Islet of Langerhans (tissue), 1 donor: ENCODE data around the genes ATF6, OLFML2B and DDR2.

DNA sequence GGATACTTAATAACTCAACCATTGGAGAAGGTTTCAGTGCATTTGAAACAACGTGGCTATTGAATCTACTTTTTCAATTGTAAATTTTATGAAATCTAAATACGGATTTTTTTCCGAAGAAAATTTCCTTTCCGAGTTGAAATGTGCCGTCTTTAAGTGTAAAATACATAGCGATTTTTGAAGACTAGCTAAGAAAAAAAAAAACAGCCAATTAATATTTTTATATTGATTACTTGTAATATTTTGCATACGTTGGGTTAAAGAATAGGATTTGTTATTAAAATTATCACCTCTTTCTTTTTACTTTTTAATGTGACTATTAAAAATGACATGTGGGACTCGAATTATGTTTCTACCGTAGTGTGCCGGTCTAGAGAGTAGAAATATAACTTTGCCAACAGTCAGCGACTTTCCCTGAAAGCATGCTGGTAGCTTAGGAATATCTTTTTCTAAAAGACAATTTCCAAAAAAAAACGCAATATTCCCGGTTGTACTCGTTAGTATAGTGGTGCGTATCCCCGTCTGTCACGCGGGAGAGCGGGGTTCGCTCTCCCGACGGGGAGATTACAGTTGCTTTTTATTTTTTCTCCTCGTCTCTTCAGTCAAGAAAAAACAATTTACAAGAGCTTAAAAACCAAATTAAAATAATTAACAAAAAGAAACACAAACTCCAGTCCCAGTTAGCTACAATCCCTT lies 7.4 kb downstream of the HSPA6 start:
- RRBS: no CpG with 5 or more reads among the region's 23 CpGs

- RRBS: no CpG with 5 or more reads among the region's 9 CpGs
Observed at GRCh38 chr1:161540616-161540982, 9.0 kb downstream of the FCGR3A start.

GRCh38 chr1:161765907-161767072 lies at the start of gene ATF6:
TSS of gene ATF6 (plus strand) at chr1:161766320.
- RRBS: no CpG with 5 or more reads among the region's 38 CpGs

DNA sequence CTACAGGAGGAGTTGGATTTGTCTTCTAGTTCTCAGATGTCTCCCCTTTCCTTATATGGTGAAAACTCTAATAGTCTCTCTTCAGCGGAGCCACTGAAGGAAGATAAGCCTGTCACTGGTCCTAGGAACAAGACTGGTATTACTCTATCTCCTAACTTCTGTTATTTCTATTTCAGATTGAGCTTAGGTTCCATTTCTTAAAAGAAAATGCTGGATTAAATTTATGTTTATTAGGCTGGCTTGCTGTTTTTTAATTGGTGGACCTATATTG lies 25.2 kb downstream of the ATF6 start:
- RRBS: no CpG with 5 or more reads among the region's 1 CpG

DNA sequence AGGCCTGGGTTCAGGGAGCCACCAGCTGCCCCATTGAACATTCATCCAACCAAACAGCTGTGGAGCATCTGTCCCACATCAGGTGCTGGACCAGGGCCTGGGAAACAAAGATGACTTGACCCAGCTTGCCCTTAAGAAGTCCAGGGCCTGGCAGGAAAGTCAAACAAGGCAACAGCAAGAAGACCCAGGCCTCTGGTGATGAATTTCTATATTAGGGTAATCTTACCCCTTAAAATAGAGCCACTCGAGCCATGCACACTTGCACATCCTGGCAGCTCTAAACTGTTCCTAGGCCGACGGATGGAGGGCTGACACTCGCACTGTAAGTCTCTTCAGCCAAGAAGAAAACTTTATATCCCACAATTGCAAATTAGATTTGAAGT lies 12.1 kb downstream of the OLFML2B start:
- RRBS: no CpG with 5 or more reads among the region's 4 CpGs

DNA sequence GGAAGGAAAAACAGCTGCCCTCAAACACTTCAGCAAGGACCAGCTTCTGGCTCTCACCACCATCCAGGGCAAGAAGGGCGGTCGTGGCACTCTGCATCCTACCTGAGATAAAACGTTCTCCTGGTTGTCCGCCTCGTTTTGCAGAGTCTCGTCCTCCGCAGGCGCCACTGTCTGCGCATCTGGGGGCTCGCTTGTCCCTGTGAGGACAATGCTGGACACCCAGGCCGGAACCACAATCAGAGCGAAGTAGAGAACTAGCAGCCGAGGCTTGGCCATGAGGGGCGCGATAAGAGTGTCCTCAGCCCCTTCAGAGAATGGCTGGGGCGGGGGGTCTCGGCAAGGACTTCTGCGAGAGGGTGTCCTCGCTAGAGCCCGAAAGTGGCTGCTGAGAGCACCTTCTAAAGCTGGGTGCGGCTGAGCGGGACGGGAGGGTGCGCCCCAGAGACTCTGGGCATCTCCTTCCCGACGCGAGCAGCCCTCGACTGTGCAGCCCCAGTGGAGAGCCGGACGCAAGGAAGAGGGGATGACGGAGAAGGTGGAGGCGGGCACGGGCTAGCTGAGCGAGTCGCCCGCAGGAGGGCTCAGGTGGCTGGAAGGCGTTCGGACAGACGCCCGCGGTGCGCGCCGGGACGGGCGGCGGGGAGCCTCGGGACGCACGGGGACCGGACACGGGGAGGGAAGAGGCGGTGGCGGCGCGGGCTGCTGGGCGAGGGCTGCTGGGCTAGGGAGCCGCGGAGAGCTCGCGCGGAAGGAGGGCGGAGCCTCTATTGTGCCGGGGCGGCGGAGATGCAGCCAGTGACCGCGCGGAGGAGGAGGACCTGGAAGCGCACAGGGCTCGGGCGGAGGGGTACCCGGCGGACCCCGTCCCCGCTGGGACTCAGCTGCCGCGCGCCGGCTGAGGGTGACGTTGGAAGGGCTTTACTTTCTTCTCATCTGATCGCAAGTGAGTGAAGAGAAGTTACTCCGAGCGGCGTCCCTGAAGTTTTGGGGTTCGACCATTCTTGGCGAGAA lies at the start of gene OLFML2B:
Gene OLFML2B (minus strand): TSS at position 715 of the 1,011 bp plus-strand sequence.
- RRBS: 4% methylated on average over 25 of the region's 87 CpGs

GRCh38 chr1:162235149-162235868 lies 141.3 kb downstream of the SPATA46 start:
- RRBS: no CpG with 5 or more reads among the region's 7 CpGs

- RRBS: no CpG with 5 or more reads among the region's 1 CpG
Observed at GRCh38 chr1:162306113-162306330, 70.6 kb downstream of the SPATA46 start.

DNA sequence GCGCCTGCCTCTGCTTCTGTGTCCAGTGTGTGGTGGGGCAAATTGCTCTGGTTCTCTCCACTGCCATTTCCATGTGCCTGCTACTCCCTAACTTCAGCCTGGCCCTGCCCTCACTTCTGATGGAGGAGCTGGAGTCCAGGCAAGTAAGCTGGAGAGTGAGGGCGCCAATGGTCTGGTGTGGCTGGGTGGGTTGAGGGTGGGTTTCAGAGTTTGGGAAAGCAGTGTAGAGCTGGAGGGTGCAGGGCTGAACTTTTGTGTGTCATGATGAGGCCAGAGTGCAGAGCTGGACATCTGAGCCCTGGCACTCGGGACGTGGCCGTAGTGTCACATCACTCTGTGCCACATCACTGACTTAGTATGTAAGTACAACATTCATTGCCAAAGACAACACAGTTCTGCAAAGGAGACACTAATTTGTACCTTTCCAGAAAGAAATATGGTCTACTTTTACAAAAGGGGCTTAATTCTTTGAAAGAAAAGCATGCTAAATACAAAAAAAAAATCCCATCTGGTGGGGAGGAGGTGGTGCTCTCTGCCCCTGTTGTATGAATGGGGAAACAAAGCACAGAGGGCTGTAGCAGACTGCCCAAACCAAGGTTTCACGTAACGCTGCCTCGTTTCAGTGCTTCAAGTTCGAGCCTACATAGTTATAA lies 15.7 kb downstream of the SPATA46 start:
- RRBS: no CpG with 5 or more reads among the region's 9 CpGs

DNA sequence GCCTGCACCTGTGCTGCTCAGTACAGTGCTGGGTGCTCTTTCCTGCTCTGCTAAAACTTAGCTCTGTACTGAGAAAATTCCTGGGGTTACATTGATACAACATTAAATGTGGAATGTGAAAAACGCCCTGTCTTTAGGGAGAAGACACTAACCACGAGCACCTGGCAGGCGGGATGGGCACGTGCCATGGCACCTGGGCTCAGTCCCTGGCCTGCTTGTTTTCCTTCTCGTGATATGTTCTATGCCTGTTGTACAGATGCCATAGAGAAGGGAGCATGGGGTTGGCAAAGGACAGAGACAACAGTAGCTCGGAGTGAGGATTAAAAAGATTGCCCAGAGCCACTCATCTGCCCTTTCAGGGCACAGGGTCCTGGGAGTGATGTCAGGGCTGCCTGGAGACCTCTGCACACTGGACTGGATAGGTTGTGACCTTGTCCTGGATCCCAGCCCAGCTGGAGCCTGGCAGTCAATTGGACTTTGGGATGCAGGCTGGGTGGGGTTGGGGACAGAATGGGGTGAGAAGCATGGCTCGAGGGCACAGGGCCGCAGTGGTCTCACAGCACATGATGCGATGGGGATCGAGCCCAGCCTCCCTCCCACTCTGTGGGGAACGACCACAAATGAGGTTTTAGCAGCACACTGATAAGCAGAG lies 4.2 kb downstream of the SPATA46 start:
- RRBS: no CpG with 5 or more reads among the region's 11 CpGs

- RRBS: no CpG with 5 or more reads among the region's 5 CpGs
Observed at GRCh38 chr1:162488050-162488644, 9.5 kb upstream of the UHMK1 start.

DNA sequence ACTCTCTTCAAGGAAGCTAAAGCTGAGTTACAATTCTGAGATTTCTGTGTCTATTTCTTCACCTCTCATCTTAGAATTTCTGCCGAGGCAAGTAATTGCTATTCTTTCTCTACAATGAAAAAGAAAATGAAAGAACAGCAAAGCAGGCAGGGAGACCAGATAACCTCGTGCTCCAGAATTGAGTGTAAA lies 5.6 kb upstream of the DDR2 start:
- RRBS: no CpG with 5 or more reads among the region's 2 CpGs

DNA sequence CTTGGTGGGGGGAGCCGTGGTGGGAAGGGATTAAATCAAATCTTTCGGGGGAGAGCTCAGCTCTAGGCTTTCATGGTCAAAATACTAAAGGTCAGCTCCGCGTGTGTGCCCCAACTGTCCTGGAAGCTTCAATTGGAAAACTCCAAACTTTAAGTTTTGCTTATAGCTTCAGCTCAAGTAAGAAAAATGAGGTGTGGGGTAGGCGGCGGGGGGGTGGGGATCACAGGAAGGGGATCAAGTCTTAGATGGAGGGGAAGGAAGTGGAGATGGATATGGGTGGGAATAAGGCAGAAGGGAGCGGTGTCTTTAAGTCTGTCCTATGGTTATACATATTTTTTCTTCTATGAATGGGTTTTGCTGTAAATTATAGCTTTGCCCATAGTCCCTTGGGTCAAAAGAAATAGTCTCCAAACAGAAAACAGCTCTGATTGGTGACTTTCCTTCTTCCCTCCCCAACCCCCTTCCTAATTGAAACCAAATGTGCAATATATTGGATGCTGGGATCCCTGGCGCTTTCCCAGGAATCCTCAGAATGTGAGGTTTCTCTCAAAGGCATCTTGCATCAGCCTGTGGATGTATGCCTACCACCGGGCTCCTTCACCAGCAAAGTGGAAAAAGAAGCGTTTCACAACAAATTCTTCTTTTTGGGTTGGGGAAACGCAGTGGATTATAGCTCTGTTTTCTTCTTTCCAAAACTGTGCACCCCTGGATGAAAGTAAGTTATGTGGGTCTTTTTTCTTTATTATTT lies at the start of gene DDR2:
Gene DDR2 (plus strand): TSS at position 548 of the 748 bp plus-strand sequence.
- RRBS: no CpG with 5 or more reads among the region's 11 CpGs

DNA sequence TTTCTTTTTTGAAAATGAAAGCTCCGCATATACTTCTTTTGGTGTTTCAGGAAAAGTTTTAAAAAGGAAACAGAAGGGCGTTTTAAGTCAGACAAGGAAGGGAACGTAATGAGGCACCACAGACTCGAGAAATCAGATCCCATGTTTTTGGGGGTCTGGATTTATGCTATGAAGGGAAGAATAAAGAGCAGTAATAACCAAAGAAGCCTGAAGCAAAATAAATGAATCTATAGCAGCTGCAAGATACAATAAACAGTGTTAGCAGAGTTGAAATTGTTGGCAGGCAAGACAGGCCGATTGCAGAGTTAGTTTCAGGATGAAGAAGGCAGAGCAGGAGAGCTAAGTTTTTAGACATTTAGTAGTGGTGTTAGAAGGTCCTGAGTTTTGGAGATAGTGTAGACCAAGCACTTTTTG lies 408 bp downstream of the DDR2 start:
- RRBS: no CpG with 5 or more reads among the region's 5 CpGs

DNA sequence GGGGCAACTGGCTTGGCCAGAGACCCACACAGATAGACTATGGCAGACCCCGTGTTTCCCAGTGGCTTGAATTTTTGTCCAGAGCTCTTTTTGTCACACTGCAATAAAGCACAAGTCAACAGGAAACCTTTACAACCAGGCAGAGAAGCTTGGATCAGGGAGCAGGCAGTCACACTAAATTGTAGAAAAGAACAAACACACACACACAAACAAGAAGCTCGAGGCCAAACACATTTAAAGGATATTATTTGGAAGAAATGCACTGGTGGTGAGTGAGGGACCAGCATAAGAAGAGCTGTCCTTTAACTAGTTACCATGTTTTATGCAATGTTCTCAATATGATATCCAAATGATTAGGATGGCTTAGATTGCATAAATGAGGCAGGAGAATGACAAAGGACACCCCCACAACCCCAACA lies 35.1 kb downstream of the DDR2 start:
- RRBS: no CpG with 5 or more reads among the region's 2 CpGs

DNA sequence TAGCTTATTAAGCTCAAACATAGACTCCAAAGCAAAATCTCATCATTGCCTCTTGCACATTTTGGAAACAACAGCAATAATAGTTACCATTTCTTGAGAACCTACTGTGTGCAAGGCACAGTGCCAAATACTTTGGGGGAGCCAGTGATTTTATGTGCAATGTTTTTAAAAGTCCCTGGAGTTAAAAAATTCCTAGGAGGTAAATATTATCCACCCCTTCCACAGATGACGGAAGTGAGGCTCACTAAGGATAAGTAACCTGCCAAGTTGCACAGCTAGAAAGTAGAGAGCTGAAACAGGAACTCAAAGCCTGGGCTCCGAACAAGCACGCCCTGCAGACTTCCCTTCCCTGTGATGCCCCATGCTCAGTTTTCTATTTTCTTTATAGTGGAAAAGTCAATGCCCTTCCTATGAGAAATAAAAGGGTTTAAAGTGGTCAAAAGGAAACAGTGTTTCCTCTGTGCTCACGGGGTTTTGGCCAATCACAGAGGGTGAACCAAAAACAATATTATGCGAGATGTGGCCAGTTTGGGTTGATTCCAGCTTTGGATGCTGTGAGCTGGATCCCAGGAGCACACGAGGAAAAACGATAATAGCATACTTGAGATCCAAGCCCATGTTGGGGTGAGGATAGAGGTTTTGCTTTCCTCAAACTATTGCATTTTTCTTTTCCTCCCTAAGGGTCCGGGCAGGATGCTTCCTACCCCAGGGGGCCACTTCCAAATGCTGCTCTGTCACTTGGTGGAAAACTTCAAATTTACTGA lies 44.5 kb downstream of the DDR2 start:
- RRBS: no CpG with 5 or more reads among the region's 8 CpGs

DNA sequence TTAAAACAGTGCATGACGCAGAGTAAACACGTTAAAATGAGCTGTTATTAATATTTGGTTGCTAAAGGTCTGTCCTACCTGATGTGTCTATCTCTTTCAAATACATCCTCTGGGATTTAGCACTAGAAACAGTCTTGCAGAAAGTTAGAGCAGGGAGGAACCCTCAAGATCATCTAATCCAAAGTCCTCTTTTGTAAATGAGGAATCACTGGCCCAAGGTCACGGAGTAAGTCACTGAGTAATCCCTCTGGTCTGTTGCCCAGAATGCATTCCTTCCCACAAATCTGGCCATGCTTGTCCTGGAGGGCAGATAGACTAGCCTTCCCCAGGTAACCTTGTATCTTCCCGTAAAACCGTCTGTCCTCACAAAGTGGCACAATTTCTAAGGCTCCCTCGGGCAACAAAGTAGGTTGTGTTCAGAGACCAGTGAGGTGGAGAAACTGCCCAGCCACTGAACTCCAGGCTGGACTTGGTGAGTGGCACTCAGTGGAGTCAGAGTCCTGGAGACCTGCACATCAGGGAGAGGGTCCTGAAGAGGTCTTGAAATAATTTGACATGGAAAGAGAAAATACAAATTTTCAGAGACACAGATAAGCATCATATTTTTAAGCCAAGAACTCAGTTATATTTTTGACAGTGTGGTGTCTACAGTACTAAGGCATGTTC lies 46.2 kb downstream of the DDR2 start:
- RRBS: no CpG with 5 or more reads among the region's 6 CpGs

DNA sequence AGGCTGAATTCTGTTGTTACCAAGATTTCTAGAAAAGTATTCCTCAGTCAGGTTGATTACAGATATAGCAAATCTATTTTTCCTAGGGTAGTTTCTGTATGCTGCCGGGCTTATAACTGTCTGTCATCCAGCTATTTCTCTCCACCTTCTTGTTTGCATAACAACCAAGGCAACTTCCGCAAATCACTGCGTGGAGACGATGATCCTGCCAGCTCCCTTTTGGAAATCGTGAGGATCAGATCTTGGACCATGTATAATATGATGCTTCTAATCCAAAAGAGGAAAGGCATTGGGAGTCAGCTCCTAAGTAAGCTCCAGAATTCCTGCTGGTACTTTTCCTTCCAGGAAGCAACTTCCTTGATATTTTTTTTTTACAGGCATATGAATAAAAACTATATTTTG lies 474 bp upstream of the RGS4 start:
- RRBS: no CpG with 5 or more reads among the region's 5 CpGs

GRCh38 chr1:163071963-163072247 lies 2.7 kb downstream of the RGS4 start:
- RRBS: no CpG with 5 or more reads among the region's 4 CpGs

GRCh38 chr1:163231382-163231909 lies 28.7 kb upstream of the RGS5 start:
- RRBS: no CpG with 5 or more reads among the region's 3 CpGs